Cardiac fibroblast (primary cell): Measurements from ENCODE around the gene SDC3.

- RRBS: no CpG with 5 or more reads among the region's 8 CpGs
Observed at GRCh38 chr1:28594550-28595038, 2.5 kb downstream of the RAB42 start.

- RRBS: no CpG with 5 or more reads among the region's 2 CpGs
Observed at GRCh38 chr1:28733976-28734415, 2.7 kb upstream of the YTHDF2 start.

- RRBS: no CpG with 5 or more reads among the region's 2 CpGs
Observed at GRCh38 chr1:28748271-28748811, 11.6 kb downstream of the YTHDF2 start.

DNA sequence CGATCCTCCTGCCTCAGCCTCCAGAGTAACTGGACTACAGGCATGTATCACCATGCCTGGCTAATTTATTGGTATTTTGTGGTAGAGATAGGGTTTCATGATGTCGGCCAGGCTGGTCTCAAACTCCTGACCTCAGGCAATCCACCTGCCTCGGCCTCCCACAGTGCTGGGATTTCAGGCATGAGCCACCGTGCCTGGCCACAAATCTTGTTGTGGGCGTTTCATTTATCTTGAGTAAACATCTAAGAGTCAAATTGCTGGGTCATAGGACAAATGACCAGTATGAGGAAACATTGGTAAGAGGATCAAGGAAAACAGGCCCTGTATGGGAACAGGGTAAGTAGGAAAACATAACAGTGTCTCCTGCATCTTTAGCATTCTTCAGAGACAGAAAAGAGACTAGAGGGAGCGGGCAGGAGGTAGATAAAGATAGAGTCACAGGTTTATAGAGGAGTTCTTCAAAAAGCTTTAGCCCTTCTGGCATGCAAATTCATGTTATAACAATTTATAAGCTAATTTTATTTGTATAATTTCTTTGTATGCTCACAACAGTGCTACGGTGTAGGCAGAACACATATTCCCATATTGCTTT, 17.8 kb downstream of the TMEM200B start:
- RRBS: no CpG with 5 or more reads among the region's 7 CpGs

- RRBS: no CpG with 5 or more reads among the region's 48 CpGs
Observed at GRCh38 chr1:29148284-29149525, 25.0 kb upstream of the TMEM200B start.

DNA sequence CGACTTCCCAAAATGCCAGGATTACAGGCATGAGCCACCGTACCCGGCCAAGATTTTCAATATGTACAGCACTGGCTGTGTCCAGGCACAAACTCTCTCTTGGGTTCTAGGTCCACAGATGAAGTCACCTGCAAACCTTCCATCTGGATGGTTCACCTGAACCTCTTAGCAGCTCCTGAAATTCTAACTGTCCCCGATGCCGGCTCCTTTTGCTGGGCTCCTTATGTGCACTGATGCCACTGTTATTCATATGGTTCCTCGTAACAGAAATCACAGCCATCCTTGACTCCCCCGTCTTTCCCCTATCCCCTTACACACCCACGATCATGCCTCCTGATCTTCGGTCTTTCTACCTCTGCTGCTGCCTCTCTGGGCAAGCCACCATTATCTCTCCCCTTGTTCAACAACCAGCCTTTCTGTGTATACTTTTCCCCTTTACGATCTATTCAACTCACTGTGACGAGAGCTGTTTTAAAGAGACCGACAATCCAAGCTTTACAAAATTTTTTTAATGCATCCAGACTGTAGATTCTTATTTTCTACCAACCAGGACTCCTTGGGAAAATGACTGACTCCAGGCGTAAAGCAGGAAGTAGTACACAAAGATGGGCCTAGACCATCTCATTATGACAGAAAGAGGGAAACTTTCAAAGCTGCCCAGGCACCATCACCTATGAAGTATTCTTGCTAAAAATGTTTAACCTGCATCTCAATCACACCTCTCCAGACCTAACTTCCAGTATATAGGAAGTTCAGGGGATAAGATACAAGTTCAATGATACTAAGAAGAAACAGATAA, 27.0 kb upstream of the TMEM200B start:
- RRBS: no CpG with 5 or more reads among the region's 13 CpGs

DNA sequence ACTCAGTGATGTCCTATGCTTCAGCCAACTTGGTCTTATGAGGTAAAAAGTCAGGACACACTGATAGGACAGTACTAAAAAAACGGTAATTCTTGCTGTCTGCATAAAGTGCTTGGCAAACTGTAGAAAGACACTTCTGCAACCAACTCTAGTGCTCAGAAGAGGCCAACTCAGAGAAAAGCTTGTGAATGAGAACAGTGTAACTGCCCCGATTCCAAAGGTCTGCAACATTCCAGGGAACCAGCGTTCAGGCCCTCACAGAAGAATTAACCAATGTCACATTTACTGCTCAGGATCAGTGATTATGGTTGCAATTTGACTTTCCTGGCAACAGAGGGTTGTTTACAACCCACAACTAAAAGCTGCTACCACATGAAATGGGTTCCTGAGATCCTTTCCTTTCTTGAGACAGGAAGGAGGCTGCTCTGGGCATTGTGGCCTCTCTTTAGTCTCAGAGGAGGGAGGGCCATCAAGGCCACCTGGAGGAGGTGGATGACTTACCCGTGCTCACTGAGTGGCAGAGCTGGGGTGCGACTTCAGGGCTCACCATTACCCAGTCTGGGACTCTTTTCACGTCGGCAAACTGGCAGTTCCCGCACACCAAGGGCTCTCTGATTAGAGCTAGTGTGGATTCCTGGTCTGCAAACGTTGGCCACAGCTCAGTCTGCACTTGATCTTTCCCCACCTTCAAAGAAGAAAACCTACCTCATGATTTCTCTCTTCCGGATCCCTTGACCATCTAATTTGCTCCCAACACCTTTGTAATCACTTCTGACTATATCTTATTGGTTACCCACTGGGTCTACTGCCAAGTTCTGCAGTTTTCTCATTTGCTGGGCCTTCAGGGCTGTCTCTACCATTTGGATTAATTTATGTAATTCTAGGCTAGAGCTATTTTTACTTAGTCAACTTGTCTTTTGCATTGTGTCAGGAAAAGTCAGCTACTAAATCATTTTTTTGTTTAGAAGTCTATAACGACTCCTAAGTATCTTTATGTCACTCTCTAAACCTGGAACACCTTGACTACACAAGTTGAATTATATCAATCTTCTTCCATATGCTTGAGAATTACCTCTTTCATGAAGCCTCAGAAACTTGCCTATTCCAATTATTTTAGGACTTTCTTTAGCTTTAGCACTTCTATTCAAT, 15.1 kb downstream of the SRSF4 start:
- RRBS: no CpG with 5 or more reads among the region's 11 CpGs

- RRBS: no CpG with 5 or more reads among the region's 7 CpGs
Observed at GRCh38 chr1:29271509-29272096, 35.3 kb downstream of the PTPRU start.

DNA sequence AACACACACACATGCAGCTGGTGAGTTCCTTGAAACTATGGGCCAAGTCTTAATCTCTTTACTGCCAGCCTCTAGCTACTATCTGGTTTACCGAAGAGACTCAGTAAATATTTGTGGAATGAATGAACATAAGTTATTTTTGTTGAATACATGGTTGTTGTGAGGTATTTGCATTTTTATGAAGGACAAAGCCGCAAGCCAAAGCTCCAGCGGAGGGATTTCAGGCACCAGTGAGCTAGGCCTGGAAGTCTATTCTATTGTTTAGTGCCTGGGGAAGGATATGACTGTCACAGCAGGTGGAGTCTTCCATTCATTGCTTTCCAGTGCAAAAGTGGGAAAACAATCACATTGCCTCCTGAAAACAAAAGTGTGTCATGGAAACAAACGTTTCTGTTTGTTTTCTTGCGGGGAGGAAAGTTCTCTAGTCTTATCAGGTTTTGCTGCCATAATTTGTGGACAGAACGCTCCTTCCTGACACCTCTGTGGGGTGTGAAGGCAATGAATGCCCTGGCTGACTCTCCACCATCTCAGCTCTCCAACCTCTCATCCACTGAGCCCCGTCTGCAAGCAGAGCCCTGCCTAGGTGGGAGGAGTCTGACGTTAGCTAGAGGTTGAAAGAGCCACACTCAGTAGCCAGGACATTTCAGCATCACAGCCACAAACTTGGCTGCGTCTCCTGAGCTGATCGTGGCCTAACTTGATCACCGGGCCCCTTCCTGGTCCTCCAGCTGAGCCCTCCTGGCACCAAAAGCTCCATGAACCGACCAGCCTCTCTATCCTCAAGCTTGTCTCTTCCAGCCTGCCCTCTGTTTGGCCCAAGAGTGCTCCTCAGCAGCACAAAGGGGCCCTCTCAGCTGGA, 739.1 kb downstream of the MATN1 start:
- RRBS: no CpG with 5 or more reads among the region's 12 CpGs

DNA sequence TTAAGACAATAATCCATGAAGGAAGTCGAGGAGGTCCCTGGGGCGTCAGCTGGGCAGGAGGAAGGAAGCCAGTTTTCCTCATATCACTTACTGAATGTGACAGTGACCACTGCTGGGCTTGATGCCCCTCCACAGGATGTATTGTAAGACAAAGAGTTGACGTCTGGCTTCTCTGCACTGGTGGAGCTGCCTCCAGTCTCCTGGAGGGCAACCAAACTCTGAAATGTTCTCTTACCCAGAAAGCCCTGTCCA, 710.3 kb downstream of the MATN1 start:
- RRBS: no CpG with 5 or more reads among the region's 3 CpGs

- RRBS: no CpG with 5 or more reads among the region's 1 CpG
Observed at GRCh38 chr1:30675508-30676089, 47.8 kb downstream of the MATN1 start.

- RRBS: no CpG with 5 or more reads among the region's 19 CpGs
Observed at GRCh38 chr1:30745226-30746286, 12.0 kb downstream of the LAPTM5 start.

DNA sequence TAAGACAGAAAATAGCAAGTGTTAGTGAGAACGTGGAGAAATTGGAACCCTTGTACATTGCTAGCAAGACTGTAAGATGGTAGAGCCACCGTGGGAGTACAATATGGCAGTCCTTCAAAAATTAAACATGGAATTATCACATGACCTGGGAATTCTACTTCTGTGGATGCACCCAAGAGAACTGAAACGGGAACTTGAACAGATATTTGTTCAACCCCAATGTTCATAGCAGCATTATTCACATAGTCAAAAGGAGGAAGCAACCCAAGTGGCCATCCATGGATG, 22.7 kb upstream of the LAPTM5 start:
- RRBS: no CpG with 5 or more reads among the region's 3 CpGs

GRCh38 chr1:30847157-30847953, 61.2 kb downstream of the SDC3 start:
- RRBS: 21% methylated on average over 5 of the region's 21 CpGs

DNA sequence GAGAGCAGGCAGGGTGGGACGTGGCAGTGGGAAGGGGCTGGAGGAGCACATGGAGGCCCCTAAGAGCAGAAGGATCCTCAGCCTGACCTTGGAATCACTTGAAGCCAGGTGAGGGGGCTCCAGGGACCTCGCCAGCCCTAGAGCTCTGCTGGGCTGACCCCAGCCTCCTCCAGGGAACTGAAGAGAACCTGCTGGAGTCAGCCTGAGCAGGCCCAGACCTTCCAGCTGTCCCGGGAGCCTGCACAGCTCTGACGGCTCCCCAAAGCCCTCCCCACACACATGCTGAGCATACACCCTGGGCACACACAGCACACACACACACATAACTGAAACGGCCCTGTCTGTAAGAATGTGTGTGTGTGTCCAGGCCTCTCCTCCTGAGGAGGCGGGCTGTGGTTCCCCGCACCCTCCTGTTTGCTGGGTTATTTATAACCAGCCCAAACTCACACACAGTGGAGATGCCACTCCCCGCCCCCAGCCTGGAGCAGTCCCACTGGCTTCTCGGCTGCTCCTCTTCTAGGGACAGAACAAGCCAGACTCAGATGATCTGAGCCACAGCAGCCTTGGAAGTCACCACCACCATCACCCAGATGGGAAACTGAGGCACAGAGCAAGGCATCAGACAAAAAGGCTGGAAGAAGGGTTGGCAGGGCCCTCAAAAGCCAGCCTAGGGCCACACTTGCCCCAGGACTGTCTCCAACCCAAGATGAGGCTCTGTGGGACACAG, 20.1 kb downstream of the SDC3 start:
- RRBS: no CpG with 5 or more reads among the region's 9 CpGs

- RRBS: 1% methylated on average over 60 of the region's 142 CpGs
Observed at GRCh38 chr1:30908325-30909567, at the start of gene SDC3. Gene SDC3 (minus strand): TSS chr1:30908758.

- RRBS: no CpG with 5 or more reads among the region's 7 CpGs
Observed at GRCh38 chr1:30994901-30995450, 70.5 kb downstream of the PUM1 start.

DNA sequence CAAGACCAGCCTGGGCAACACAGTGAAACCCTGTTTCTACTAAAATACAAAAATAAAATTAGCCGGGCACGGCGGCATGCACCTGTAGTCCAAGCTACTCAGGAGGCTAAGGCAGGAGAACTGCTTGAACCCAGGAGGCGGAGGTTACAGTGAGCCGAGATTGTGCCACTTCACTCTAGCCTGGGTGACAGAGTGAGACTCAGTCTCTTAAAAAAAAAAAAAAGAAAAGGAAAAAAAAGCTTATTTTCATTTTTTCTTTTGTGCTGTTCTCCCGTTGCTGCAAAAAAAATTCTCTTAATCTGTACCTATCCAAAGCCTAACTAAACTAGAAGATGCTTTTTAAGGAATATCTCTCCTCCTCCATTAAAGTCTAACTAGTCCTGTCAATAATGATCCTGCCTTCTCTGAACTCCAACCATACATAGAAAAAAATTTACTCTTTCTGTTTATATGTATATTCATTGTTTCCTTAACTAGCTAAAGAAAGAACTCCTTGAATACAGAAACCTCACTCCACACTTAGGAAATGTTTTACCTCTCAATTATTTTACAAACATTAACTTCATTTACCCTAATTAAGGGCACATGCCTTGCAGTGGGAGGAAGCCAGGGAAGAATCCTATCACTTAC, 39.4 kb downstream of the PUM1 start:
- RRBS: no CpG with 5 or more reads among the region's 6 CpGs

DNA sequence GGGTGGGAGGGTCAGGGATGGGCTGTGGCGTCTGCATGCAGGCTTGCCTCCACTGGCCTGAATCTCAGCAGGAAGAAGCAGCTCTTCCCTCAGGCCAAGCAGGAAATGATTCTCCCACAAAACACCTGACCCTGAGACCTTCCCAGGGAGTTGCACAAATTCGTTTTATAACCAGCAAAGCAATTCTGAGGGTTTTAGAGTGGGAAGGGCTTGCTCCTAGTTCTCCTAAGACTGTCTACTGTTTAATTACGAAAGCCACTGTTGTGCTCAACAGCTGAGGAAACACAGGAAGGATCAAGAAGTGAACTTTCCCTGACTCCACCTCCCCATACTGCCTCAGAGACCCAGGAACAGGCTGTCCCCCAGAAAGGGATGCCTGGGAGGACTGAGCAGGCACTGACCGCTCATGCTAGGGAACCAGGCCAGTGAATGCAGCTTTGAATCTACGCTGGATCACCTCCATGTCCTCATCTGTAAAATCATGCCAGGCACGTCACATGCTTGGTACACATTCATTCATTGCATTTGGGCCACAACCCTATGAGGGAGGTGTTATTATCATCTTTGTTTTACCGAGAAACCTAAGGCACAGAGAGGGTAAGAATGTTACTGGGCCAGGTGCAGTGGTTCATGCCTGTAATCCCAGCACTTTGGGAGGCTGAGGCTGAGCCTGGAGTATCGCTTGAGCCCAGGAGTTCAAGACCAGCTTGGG, 37.1 kb upstream of the PUM1 start:
- RRBS: no CpG with 5 or more reads among the region's 8 CpGs

DNA sequence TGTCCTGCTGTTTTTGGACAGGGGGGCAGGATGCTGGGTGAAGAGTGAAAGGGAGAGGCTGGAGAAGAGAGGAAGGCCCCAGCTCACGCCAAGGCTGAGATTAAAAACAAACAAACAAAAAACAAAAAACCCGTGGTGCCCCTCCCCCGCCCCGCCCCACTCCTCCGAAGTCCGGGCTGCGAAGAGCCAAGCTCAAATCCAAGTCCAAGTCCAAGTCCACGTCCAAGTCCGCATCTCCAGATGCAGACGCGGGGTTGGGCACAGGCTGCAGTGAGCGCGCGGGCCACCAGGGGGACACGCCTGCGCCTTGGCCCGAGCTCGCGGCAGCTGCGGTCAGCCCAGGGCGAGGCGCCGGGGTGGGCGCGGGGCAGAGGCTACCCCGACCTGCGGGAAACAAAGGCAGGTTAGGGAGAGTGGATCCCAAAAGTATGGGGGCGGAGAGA, 58.3 kb downstream of the NKAIN1 start:
- RRBS: 18% methylated on average over 5 of the region's 28 CpGs